ENCODE results near the genes AHCTF1, OR2L13 and OR2T2.

- RAMPAGE, total RNA: no peak
Measured at GRCh38 chr1:246724690-246725255, 564 bp downstream of the SCCPDH start.

DNA sequence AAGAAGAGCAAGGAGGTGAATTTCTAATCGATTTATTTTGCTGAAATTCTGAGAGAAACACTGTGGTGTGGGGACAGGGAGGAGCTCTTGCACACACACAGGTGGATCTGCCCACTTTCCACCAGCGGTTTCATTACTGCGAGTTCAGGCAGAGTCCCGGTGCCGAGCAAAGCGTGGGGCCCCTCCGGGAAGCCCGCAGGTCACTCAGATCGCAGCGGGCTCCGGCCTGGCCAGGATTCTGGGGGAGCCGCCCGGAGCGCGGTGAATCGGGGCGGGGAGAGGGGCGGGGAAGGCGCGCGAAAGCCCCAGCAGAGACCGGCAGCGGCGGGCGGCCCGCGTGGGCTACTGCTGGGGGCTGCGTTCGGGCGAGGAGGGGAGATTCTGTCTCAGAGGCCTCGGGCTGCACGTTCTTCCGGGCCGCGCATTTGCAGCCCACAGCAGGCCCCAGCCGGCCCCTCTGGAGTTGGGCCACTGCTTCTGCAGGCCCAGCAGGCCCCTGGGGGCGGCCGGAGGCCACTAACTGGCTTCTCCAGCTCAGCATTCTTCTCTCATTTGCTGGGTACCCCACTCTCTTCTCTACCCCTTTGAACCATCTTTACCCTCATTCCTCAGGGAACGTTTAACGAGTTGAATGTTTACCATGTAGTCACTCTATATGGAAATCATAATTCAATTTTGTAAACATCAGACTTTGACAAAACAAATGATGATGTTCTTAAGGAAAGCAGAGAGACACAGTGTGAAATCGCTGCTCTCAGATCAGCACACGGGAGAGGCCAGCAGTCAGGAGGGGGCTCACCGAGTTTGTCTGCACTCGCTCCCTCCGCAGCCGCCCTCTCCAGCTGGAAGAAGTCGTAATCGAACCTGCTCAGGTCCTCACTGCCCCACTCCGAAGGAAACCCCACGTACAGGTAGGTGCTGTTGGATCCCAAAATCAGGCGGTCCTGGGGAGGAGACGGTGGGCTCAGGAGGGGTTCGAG is 64.9 kb downstream of the SCCPDH start:
- RAMPAGE, total RNA: no peak

DNA sequence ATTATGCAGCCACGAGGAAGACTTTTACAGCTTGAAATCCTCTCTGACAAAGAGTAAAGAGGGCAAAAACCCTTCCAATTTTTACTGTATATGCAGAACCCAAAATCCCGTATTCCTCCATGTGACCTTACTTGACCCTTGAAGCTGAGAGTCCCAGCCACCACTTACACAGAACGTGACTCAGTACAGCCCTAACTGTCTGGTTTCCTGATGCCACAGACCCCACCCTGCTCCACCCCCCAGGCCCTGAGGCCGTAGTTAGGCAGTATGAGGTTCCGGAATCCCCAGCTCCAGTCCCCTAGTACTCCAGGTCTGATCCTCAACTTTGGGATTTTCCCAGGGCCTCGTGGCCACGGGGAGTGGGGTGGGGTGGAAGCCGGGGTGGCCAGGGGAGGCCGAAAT is 70.6 kb downstream of the SCCPDH start:
- RAMPAGE, total RNA: no peak

GRCh38 chr1:246855646-246856155 is 76.0 kb downstream of the AHCTF1 start:
- RAMPAGE, total RNA: no peak

DNA sequence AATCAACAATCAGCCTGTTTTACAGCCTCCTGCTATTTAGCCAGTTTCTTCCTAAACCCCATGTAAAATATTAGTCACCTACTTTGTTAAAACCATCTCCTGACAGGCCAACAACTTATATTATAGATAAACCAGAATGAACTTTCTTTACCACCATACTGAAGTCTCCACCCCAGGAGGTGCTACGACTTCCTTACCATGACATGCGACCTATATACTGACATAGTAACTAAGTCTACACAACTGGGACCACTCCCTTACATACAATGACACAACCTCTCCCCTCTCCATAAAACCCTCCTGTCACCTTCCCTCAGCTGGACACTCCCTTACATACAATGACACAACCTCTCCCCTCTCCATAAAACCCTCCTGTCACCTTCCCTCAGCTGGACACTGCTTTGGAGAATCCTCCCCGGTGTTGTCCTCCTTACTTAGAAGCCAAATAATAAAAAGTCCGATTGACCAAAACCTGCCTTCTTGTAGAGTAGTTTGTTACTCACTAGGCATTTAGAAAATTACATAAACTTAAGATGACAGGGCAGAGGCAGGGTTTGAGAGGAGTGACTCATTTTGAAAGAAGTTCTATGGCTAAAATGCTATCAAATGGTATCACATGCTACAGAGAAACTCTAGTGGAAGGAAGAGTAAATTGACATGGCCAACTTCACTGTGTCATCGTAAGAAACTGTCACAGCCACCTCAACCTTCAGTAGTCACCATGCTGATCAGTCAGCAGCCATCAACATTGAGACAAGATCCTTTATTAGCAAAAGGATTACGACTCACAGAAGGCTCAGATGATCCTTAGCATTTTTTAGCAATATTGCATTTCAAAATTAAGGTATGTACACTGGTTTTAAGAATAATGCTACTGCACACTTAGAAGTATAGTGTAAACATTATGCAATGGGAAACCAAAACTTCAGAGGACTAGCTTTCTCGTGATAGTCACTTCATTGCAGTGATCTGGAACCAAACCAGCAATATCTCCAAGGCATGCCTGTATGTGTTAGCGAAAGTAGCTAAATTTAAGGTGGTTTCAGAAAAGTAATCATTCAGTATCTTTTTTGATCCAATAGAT is 56.5 kb downstream of the AHCTF1 start:
- RAMPAGE, total RNA: no peak

DNA sequence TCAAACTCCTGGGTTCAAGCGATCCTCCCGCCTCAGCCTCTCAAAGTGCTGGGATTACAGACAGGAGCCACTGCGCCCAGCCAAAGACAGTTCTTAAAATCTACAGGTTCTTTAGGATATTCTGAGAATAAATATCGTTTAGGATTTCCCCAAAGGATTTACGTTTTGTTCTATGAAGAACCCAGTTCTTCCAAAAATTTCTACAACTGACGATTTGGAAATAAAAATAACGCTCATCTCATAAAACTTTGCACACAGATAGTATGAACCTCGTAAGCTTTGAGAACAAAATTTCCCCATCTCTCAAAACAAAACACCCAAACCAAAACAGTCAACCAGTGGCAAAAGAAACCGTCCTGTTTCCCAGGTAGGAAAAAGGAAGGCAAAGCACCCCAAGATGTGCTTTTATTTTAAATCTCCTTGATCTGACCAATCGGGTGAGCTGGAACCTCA is 1.1 kb downstream of the AHCTF1 start:
- RAMPAGE, total RNA: no peak

DNA sequence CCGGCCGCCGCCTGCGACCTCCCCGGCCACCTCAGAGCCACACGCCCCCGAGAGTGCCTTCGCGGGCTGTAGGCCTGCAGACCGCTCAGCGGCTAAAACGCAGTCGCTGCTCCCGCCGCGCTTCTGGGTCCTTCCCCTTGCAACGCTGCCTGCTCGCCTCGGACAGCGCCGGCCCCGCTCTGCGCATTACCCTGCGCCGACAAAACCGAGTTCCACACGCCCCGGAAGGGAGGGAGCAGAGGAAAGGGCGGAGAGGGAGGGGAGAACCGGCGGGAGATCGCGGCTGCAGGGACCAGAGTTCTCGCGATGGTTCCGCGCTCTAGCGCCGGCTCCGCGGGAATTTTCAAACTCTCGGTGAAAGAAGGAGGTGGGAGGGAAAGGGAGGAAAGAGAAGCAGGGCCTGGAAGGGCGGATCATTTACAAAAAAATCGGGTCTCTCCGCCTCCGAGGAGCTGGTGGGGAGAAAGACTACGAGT is at the start of gene AHCTF1:
TSS of gene AHCTF1 (minus strand) at position 207 of the 476 bp plus-strand sequence.
- RAMPAGE, total RNA: no peak

- RAMPAGE, total RNA: no peak
Measured at GRCh38 chr1:247111658-247112801, 7.9 kb upstream of the ZNF669 start.

DNA sequence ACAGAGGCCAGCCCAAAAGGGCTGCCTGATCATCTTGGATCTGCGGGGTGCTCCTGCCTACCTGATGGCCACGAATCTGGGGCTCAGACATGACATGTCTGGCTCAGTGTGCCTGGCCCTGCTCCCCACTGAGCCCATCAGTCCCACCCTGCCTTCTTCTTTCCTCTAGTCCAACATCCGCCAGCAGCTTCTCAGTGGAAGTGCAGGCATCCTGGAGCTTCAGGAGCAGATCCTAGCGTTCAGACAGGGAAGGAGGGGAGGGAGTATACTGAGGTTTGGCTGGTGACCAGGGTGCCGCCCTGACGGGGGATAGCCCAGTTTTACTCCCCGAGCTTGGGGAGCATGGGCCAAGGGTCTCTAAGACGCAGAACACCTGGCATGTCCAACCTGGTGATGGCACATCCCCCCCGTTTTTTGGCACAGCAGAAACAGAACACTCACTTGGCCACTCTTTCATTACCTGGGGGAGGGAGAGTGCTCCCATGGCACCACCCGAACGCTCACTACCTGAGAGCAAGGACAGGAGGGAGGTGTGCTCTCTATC is 31.7 kb downstream of the ZNF496 start:
- RAMPAGE, total RNA: no peak

DNA sequence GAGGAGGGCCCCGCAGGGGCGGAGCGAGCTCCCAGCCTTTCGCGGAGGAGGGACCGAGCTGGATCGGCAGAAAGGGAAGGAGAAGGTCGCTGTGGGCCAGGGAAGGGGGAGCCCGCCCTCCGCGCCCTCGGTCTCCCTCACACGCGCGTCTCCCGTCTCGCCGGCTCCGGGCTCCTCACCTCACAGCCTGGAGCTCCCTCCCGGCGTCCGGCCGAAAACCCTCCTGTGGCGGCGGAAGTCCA is 493 bp downstream of the ZNF496 start:
- RAMPAGE, total RNA: no peak

- RAMPAGE, total RNA: no peak
Measured at GRCh38 chr1:247332656-247333691, 1.3 kb upstream of the ZNF496 start.

GRCh38 chr1:247447945-247448904 is 9.7 kb downstream of the OR2B11 start:
- RAMPAGE, total RNA: no peak

GRCh38 chr1:247639158-247639933 is 22.4 kb downstream of the OR14L1P start:
- RAMPAGE, total RNA: no peak

- RAMPAGE, total RNA: no peak
Measured at GRCh38 chr1:248094760-248095265, at the start of gene OR2L13. OR2L13 (plus strand) TSS chr1:248095184.

- RAMPAGE, total RNA: no peak
Measured at GRCh38 chr1:248445267-248445764, at the start of gene OR2T2. OR2T2 (plus strand) TSS chr1:248445637.

GRCh38 chr1:248837376-248837803 is 634 bp upstream of the ZNF672 start:
- RAMPAGE, total RNA: no peak

- RAMPAGE, total RNA: no peak
Measured at GRCh38 chr1:248913974-248914339, 7.9 kb downstream of the PGBD2 start.